A375 (cell line): ENCODE data around the gene SMIM13.

- RAMPAGE, long total RNA, result no peak
Observed at GRCh38 chr6:9668351-9668745, 746.5 kb downstream of the TFAP2A start.

DNA sequence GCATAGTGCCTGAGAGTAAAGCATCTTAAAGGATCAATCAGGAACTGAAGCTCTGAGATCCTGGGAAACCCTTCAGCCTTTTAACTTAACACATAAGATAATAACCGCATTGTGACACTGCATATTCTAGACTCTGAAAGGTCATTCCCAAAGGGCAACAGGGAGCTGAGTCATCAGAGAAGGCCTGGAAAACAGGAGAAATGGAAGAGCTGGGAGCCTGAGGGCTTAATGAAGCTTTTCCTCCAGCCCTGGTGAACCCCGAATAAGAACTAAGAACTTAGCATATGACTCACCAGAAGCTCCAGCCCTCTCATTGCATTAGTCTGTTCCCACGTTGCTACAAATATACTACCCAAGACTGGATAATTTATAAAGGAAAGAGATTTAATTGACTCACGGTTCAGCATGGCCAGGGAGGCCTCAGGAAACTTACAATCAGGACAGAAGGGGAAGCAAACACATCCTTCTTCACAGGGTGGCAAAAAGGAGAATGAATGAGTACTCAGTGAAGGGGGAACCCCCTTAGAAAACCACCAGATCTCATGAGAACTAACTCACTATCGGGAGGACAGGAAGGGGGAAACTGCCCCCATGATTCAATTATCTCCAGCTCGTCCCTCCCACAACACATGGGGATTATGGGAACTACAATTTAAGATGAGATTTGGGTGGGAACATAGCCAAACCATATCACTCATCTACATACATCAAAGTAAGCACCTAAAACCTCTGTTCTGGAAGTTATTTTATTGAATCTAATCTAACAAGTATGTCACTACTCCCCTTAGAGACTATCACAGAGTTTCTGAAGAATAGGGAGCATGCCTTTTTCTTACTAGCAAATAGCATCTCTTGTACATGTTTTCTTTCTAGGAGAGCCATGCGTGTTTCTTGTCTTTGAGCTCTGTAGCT lies 648.4 kb downstream of the TFAP2A start:
- RAMPAGE, long total RNA, result no peak

GRCh38 chr6:10382921-10383970 lies 31.6 kb downstream of the TFAP2A start:
- RAMPAGE, long total RNA, result no peak

- RAMPAGE, long total RNA, result no peak
Observed at GRCh38 chr6:10412743-10413288, 2.1 kb downstream of the TFAP2A start.

- RAMPAGE, long total RNA, result no peak
Observed at GRCh38 chr6:10481827-10482079, 39.4 kb upstream of the GCNT2 start.

DNA sequence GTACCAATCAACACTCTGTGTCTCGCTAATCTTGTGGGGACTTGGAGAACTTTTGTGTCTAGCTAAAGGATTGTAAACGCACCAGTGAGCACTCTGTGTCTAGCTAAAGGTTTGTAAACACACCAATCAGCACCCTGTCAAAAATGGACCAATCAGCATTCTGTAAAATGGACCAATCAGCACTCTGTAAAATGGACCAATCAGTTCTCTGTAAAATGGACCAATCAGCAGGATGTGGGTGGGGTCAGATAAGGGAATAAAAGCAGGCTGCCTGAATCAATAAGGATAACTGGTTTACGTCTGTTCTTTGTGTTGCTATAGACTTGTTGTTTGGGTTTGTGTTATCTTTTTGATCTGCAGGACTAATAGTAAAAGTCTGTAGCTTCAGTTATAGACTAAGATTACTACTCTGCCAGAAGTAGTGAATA lies 29.2 kb upstream of the GCNT2 start:
- RAMPAGE, long total RNA, result no peak

DNA sequence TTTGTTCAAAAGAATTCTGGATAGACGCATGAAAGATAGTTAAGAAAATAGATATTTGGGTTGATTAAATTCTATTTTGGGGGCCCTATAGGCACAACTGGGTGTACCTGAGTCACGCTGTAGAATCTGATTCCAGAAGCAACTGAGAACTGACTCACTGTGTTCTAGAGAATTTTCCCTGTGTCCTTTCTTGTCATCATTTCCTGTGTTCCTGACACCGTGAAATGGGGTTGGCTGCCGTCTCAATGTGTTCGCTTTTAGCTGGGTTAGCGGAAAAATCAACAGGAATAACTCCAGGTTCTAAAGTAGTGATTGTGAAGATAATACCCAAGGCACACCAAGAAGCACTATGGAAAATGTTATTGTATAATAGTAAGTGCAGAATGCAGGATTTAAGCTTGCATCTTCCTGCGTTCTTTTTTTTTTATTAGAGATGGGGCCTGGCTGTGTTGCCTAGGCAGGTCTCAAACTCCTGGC lies 5.0 kb downstream of the GCNT2 start:
- RAMPAGE, long total RNA, result no peak

- RAMPAGE, long total RNA, result no peak
Observed at GRCh38 chr6:10556619-10557178, 35.5 kb downstream of the GCNT2 start.

DNA sequence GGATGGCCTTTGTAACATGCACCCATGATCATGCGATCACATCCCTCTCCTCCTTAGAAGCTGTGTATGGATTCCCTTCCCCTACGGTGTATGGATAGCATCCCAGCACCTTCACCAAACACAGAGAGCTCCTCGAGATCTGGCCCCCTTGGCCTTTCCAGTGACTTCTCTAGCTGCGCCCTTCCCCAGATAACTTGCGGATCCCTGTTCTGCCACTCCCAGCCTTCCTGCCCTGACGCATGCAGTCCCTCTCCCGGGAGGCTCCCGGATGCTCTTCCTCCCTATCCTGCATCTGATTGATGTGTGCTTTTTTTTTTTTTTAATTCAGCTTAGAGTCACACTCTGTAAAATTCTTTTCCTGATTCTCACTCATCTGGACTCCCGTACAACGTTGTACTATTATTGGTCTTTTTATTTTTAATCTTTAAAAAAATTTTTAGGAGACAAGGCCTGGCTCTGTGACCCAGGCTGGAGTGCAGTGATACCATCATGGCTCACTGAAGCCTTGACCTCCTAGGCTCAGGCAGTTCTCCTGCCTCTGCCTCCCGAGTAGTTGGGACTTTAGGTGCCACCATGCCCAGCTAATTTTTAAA lies 44.8 kb downstream of the GCNT2 start:
- RAMPAGE, long total RNA, result no peak

- RAMPAGE, long total RNA, result no peak
Observed at GRCh38 chr6:10566987-10567830, 46.1 kb downstream of the GCNT2 start.

GRCh38 chr6:10660826-10661271 lies 33.6 kb downstream of the C6orf52 start:
- RAMPAGE, long total RNA, result no peak

DNA sequence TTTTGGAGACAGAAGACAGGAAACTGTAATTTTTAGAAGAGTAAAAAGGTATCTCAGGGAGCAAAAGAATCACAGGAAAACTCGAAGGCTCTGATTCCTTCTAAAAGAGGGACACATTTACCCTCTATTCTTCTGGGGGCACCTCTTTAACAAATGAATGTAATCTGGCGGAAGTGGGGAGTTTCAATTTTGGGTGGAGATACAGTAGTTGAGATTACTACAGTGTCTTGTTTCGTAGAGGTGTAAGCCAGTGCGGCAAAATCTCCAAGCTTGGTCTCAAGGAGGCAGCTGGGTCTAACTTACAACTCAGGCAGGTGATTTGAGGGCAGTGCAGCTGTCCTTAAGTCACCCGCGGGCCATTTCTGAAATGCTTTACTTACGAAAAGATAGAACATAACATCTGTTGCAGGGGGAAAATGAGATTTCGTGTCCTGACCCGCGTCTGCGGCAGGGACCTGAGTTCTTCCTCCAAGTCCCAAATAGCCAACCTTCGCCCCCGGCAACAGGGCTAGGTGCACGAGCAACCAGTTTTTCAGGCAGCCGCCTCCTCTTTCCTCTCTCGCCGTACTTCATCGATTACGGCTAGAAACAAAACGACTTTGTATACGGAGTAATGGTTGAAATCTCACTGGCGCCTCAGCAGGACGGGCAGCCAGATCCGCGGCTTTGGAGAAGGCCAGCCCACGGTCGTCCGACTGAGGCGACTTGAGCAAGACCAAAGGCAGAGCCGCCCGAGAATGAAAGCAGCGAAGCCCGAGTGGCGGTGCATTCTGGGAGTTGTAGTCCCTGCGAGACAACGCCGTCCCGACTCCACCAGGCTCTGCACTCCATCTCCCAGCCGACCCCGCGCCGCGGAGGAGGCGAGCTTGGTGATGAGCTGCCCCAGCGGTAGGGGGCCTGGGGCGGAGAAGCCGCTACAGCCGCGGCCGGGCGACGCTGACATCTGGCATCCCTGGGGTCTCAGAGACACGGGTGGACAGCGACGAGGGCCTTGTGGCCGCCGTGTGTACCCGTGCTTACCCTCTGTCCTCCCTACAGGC lies at the start of gene SMIM13:
Gene SMIM13, plus strand, starts transcription at position 905 of the 1,040 bp plus-strand sequence.
- RAMPAGE, long total RNA, result no peak

GRCh38 chr6:11181300-11181780 lies 51.1 kb downstream of the NEDD9 start:
- RAMPAGE, long total RNA, result no peak

DNA sequence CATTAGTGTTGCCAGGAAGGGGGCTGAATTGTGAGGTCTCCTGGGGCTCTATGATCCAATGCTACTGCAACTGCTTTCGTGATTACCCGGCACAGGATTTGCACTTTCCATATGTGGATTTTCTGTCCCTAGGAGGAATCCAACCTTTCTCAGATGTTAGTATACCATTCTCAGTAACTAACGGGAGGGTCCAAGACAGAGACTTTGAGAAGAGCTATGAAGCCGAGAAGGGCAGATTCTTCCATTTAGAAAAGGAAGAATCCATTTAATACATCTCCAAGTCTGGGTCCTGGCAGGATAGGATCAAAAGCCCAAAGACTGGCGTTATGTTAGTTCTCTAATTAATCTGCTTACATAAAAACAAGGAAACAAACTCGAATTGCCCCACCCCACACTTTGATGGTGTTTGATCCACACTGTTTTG lies 35.1 kb downstream of the NEDD9 start:
- RAMPAGE, long total RNA, result no peak

- RAMPAGE, long total RNA, result no peak
Observed at GRCh38 chr6:11227348-11227862, 5.1 kb downstream of the NEDD9 start.

DNA sequence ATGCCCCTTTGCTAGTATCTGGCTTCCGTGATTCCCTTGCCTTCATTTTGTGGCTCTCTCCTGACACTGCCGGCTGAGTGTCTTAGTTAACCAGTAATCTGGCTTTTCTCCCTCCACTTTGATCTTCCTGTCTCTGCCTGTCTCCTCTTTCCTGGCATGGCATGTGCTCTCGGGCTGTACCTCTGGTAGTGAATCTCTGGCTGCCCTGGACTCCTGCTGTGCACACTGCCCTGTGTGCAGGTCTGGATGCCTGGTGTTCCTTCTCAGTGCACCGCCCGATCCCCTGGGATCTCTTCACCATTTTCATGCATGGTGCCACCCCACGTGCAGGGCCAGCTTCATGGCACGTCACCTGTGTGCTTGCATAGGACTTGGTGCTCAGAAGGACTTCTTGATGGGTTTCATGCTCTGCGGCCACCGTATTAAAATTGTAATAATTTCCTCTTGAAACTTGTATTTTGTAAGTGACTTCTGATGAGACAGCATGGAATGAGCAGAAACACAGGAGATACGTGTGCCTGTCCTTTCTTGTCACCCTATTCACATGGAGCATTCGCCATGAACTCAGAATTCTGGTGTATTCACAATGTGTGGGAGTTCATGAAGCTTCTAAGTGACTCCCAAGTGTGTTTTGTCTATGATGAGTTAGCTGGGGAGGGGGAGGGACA lies 91.8 kb upstream of the NEDD9 start:
- RAMPAGE, long total RNA, result no peak

DNA sequence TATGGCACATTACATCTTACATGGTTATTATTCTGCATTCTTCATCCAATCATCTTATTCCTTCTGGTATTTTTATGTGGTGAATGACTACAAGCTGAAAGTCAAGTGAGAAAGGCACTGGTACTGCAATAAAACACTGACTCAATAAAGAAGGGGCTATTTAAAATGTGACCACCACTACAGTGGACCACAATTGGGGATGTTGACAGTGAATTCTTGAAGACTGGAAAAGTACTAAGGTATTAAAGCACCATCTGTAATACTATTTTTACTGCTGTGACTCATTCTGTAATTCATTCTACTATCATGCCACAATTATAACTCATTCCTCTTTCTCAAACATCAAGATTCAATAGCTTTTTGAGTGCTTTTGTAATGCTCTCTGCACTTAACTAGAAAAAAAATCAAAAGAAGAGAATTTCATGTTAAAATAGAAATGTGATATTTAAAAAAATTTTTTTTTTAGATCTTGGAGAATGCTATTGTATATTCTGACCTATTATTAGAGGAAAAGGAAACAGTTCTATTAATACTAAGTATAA lies 104.8 kb upstream of the TMEM170B start:
- RAMPAGE, long total RNA, result no peak

DNA sequence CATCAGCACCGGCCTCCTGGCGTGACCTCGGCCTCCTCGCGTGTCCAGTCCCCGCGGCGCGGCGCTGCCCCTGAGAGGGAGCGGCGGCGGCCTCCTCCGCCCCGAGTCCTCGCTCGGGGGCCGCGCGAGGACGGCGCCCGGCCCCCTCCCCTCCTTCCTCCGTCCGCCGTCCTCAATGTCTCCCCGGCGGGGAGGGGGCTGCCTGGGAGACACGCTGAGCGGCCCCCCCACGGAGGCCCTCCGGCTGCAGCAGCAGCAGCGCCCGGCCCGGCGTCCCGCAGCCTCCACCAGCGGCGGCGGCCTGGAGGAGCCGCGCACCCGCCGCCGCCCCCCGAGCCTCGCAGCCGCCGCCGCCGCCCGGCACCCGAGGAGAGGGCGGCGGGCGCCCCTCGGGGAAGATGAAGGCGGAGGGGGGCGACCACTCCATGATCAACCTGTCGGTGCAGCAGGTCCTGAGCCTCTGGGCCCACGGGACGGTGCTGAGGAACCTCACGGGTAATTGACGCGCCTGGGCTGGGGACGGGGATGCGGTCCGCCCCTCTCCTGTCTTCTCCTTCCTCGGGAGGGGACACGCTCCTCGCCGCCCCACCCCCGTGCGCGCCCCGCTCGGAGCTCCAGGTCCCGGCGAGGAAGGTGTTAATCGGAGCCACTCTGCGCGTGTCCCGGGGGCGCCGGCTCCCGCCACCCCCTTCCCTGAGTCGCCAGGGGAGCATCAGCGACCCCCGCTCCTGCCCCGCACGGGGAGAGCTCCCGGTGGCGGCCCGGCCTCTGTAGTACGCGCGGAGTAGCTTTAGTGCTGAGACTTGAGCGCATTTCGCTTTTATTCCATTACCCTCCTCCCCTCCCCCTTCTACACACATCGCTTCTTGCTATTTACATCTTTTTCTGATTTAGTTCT lies 580 bp downstream of the TMEM170B start:
- RAMPAGE, long total RNA, result no peak

GRCh38 chr6:11548820-11549346 lies 11.3 kb downstream of the TMEM170B start:
- RAMPAGE, long total RNA, result no peak

DNA sequence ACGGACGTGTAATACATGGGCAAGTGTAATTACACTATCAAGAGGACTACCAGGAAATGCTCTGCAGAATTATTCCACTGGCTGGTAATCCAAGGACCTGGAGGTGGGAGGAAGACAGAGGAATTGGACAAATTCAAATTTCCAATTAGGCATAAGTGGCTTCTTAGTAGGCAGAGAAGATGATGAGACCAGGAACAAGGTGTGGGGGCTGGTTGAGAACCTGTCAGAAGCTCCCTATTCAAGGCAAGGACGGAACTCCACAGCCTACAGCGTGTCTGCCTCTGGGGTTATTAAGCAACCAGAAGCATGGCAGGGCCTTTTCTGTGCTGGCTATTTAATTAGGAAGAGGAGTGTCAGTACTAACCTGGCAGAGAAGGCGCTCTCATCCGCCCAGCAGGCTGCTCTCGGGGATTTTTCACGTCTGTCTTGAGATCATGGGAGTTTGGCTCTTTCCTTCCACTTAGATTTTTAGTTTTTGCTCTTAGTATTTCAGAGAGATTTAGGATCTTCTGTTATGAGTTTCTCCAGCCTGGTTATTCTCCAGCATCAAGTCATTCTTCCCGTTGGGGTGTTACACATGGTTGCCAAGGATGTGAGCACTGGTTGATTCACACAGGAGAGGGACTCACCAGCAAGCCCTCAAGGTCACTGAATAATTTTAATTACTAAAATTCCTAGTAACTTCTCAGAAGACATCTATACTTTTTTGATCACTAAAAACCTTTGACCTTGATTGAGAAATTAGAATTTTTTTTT lies 23.9 kb downstream of the ADTRP start:
- RAMPAGE, long total RNA, result no peak